HEK293 (cell line): ENCODE measurements around a stretch of chr16.

DNA sequence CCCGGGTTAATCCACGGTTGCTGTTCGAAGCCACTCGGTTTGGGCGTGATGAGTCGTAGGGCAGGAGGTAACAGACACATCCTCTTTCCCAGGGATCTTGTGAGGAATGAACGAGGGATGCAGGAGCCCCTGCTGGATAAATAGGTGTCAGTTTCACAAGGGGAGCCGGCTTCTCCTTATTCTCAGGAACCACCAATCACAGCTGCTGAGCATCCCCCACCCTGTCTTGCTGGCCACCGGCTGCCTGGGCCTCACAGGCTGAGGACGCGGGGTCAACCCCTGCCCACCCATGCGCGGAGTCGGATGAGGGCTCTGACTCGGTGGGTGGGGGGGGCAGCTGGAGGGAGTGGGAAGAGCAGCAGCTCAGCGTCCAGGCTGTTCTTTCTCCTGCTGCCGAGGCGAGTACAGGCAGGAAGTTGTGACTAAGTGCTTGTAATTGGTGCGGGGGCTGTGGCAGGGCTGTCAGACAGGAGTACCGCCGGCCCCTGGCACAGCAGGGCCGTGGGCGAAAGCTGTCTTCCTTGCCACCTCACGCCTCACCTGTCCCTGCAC is 11.2 kb upstream of the DPEP1 start:
- PRO-cap: no peak
- RRBS, 2 experiments: 20 to 28% methylated on average over 3 of the region's 24 CpGs

DNA sequence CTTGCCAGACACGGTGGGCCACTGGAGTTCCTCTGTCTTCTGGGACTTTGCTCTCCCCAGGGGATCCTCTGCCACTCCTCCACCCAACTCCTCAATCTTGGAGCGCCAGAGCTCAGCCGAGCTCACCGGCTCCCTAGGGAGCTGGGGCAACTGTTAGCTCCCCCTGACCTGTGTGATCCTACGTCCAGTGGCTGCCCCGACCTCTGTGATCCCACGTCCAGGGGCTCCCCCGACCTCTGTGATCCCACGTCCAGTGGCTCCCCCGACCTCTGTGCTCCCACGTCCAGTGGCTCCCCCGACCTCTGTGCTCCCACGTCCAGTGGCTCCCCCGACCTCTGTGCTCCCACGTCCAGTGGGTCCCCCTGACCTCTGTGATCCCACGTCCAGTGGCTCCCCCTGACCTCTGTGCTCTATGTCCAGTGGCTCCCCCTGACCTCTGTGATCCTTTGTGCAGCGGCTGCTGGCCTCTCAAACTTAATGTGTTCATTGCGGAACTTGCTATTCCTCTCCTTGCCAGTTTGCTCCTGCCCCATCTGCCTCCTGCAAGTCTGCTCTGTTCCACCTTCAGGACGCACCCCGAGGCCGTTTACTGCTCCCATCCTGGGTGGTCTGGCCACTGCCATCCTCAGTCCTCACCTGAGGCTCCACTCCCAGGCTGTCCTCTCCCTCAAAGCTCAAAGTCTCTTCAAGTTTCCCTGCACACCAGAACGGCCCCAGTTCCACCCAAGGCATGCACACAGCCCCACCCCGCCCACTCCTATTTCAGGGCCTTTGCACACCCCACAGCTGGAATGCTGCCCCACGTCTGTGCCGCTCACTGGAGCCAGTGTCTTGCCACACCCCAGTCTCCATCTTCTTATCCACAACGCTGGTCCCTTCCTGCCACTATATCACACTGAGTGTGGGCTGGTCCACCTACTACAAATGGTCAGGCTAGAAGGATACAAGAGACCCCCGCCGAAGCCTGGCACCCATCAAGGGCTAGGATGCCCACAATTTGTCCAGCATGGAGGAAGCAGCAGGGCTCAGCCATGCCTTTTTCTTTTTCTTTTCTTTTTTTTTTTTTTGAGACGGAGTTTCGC is 2.7 kb downstream of the VPS9D1 start:
- PRO-cap: no peak
- RRBS, 2 experiments: no CpG with 5 or more reads among the region's 30 CpGs

GRCh38 chr16:89722949-89724074 is 2.0 kb downstream of the ZNF276 start:
- PRO-cap: unidirectional peak, plus-strand start at chr16:89723969
- RRBS, 2 experiments: no CpG with 5 or more reads among the region's 40 CpGs

- PRO-cap: no peak
- RRBS, 2 experiments: no CpG with 5 or more reads among the region's 31 CpGs
Measured at GRCh38 chr16:89837459-89838279, 9.4 kb downstream of the SPIRE2 start.

DNA sequence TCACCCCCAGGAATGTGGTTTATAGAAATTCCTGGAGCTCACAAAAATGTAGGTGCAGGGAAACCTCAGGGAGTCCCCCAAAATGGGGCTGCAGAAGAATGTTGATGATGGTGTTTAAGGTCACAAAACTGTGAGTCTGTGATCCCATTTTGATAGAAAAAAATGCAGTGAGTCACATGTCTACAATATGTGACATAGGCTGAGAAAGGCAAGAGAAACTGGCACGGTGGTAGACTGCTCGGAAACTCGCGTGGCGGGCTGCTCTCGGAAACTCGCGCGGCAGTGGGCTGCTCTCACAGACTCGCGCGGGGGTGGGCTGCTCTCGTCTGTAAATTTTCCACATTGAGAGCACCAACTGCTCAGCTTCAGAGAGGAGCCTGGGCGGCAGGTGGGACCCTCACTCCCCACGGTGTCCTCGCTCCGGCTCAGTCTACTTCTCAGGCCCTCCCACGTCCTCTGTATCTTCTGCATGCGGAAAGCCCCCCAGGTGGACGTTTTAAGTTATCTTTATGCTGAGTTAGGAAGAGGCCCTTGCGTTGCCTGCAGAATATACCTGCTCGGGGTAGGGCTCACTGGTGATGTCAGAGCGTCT is 18.6 kb upstream of the MC1R start:
- PRO-cap: no peak
- RRBS, 2 experiments: no CpG with 5 or more reads among the region's 23 CpGs

DNA sequence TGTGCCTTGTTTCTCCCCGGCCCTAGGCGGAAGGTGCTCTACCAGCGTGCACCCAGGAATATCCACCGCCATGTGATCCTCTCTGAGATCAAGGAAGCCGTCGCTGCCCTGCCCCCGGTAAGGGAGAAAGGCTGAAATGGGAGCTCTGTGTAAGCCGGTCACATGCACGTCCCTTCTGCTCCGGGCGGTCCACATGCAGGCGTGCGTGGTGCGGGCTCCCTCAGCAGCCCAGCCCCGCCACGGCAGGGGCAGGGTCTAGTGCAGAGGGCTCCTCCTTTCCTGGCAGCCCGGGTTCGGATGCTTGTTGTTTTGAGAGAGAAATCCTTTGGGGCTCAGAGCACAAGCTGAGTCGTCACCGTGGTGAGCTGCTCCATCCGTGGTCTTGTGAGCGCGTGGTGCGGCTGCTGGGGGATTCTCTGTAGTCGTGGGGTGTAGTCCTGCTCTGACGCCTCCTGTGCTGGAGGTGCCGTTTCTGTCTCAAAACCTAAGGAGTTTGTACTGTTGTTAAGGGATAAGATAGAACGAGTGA is 12.4 kb upstream of the MC1R start:
- PRO-cap: no peak
- RRBS, 2 experiments: 74 to 96% methylated on average over 1 to 2 of the region's 28 CpGs

- PRO-cap: no peak
- RRBS, 2 experiments: 96 to 100% methylated on average over 1 of the region's 18 CpGs
Measured at GRCh38 chr16:90001483-90002136, 17.6 kb downstream of the DBNDD1 start.